ENCODE measurements around the genes GSTM2 and CSF1.

- PRO-cap, 3 experiments: peak in 3 of 3 experiments; most common plus-strand start chr1:109214353 (in 3); most common minus-strand start chr1:109214373 (in 2)
These were observed 765 bp downstream of the SARS1 start for GRCh38 chr1:109214242-109215123.

DNA sequence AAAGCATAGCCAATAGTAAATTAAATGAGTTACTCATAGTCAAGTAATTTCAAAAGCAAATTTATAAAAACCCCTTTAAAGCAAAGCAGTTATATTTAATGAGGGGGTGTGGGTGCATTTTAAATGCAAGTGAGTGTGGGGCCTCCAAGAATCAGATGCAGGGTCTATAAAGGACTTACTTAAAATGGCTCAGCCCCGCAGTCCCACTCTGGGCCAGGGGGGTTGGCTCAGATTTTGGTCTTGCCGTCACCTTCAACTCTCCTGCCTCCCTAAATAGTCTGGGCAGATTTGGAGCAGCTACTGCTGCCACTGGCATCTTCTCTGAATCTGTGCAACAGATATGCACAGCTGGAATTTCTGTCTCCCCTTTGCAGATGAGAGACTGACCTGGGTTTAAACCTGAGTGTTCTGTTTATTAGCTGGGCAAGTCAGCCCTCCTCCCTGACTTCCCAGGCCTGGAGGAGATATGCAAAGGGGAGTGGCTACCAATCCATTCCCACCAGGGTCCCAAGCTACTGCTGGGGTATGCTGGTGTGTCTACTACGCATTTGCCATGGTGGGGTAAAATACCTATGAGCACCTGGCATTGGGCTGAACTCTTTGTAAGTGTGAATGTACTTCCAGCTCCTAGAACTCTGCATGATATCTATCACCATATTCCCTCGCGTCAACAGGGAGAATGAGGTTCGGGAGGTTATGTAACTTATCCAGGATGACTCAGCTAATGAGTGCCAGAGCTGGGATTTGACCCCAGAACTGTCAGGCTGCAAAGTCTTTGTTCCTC, 16.4 kb downstream of the AMPD2 start:
- PRO-cap, 3 experiments: no peak in any of the 3 experiments

- PRO-cap, 3 experiments: peak in 2 of 3 experiments; most common plus-strand start chr1:109668059 (in 2); most common minus-strand start chr1:109667907 (in 1)
These were observed at the start of gene GSTM2 for GRCh38 chr1:109667683-109668606. Gene GSTM2, plus strand, starts transcription at chr1:109668057.

GRCh38 chr1:109733458-109733657, 7.5 kb downstream of the GSTM3 start:
- PRO-cap, 3 experiments: no peak in any of the 3 experiments

DNA sequence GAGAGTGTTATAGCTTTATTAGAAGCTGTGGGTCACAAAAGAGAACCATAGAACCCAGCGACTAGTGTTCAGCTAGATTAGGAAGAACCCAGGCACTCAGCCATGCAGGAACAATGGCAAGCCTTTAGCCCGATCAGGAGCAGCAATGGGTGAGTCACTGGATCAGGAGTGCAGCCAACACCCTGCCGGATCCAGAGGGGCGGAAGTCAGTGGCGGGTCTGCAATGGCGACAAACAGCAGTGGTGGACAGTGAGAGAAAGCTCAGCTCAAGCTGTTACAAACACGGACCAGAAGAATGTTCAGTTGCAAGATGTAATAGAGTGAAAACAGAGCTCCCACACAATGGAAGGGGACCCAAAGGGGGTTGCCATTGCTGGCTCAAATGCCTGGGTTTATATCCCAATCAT, 58.3 kb upstream of the CSF1 start:
- PRO-cap, 3 experiments: no peak in any of the 3 experiments

- PRO-cap, 3 experiments: peak in 3 of 3 experiments; most common plus-strand start chr1:109910849 (in 3); most common minus-strand start chr1:109910627 (in 1)
These were observed at the start of gene CSF1 for GRCh38 chr1:109910240-109911447. Gene CSF1, plus strand, starts transcription at chr1:109910849.

DNA sequence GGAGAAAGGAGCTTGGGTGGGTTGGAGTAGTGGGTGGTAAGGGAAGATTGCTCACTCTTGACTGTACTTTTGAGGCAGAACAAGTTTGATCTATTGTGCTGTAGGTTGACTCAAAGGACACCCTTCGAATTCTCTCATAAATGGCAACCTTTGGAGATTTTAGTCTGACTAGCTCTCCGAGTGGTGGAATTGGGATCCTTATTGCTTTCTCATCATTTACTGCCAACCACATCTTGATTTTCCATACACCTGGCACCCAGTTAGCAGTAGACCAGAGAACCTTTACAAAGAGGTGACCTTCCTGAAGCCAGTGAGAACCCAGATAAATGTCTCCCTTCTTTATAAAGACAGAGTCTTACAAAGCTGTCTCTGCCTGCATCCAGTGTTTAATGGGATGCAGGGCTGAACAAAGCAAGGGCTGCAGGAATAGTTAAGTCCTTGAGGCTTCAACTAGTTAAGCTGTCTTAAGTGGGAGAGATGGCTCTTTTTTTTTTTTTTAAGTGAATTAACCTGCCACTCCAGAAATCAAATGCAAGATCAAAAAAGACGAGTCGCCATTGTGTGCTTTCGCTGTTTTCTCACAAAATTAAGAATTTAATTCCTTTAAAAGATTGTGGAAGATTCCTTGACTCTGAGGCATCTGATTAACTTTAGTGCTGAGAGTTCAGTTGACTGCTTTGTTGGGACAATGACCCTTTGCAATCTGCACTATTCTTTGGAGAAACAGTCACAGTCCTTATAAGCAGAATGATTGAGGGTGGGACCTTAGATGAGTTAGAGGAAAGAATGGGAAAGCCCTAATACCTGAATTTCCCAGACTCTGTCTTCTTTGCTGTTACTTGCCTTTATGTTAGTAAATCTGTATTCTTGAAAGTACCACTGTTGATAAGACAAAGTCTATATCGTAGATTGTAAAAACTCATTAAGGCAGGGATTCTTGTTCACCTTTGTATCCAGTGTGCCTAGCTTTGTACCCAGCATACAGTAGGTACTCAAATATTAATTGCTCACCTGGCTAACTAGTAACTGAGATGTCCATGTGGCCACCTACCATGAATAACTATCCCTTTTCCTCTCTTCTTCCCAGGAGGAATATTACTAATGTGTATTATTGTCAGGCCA, 1.6 kb downstream of the AHCYL1 start:
- PRO-cap, 3 experiments: no peak in any of the 3 experiments

- PRO-cap, 3 experiments: no peak in any of the 3 experiments
These were observed 13.4 kb upstream of the ALX3 start for GRCh38 chr1:110083902-110084298.

DNA sequence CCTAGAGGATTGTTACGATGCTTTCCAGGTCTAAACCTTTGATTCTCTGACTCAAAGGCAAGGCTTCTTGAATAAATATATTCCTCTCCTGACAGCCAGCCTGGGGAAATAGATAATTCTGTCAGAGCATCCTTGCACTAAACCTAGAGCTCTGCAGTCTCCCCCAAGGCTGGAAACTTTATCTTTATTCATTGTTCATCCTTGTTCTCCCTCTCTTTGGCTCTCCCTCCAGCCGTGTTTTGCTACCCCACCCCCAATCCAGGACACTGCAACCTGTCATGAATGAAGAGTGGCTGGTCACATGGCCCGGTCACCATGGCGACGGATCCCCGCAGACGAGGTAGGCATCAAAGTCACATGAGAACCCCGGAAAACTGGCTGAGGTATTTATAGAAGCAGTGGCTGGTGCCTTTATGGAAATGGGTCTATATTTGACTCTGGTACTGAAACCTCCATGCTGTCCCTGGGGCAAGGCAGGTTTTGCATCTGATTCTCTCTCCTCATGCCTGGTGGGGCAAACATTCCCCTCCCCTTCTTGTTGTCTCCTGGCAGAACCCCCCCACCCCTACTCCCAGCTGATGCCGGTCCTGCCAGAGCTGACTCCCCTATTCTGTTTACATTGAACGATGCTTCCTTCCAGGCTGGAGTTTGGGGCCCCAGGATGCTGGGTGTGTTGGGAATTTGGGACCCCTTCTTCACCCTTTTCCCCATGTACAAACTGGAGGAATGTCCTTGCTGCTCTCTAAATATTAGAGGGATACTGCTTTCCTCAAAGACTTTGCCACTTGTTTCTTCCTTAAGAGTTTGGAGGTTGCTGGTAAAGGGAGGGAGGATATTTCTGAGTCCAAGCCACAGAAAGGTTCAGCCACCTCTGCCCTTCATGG, 13.3 kb upstream of the SLC6A17 start:
- PRO-cap, 3 experiments: no peak in any of the 3 experiments

GRCh38 chr1:110235098-110235827, 25.1 kb downstream of the KCNC4 start:
- PRO-cap, 3 experiments: no peak in any of the 3 experiments

DNA sequence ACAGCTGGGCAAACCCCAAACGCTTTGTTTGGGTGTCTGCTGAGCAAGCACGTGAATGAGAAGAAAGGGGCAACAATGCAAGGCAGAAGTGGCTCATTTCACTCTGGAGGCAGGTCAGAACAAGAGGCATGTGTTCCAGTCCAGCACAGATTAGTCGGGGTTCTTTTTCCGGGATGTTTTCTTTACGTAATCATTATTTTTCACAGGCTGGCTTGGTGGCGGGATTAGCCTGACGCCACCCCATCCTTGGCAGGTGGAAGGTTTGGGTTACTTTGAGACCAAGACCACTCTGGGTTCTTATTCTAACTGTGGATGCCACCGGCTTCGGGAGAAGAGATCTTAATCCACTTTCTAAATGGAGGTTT, 33.7 kb downstream of the KCNC4 start:
- PRO-cap, 3 experiments: no peak in any of the 3 experiments

DNA sequence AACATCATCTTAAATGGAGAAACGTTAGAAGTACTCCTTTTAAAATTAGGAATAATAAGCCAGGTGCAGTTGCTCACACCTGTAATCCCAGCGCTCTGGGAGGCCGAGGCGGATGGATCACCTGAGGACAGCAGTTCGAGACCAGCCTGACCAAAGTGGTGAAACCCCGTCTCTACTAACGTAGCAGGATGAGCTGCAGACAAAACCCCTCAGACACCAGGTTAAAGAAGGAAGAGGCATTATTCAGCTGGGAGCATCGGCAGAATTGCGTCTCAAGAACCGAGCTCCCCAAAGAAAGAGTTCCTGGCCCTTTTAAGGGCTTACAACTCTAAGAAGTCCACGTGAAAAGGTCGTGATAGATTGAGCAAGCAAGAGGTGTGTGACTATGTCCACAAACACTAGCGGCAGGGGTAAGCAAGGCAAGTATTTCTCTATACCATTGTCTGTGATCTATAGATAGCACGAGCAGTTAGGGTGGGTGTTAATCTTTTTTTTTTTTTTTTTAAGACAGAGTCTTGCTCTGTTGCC, 9.0 kb upstream of the RBM15 start:
- PRO-cap, 3 experiments: no peak in any of the 3 experiments

- PRO-cap, 3 experiments: peak in 3 of 3 experiments; most common plus-strand start chr1:110338303 (in 2); most common minus-strand start chr1:110338467 (in 3)
These were observed 860 bp upstream of the RBM15 start for GRCh38 chr1:110338138-110338895.

DNA sequence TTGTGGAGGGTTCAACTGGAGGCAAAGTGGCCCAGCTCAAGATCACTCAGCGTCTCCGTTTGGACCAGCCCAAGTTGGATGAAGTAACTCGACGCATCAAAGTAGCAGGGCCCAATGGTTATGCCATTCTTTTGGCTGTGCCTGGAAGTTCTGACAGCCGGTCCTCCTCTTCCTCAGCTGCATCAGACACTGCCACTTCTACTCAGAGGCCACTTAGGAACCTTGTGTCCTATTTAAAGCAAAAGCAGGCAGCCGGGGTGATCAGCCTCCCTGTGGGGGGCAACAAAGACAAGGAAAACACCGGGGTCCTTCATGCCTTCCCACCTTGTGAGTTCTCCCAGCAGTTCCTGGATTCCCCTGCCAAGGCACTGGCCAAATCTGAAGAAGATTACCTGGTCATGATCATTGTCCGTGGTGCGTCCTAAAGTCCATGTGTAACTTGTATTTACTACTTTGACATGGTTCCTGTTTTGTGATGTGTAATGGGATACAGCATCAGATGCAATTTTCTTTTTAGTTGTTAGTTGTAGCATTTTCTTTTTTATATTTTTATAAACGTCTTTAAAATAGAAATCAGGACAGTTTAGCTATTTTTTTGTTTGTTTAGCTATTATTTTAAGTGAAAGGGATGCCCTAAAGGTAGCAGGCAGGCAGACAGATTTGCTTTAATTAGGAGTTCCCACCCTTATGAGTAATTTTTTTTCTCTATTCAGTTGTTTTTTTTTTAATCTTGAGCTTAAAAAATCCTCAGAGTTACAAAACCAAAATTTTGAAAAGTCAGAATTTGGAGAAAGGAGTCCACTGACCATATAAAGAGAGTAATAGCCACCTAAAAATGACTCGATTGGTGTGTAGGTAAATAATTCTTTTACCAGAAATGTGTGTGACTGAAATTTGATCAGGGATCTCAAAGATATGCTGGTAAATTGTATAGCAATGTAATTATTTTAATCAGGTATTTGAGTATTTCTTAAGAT, 3.0 kb downstream of the RBM15 start:
- PRO-cap, 3 experiments: no peak in any of the 3 experiments

DNA sequence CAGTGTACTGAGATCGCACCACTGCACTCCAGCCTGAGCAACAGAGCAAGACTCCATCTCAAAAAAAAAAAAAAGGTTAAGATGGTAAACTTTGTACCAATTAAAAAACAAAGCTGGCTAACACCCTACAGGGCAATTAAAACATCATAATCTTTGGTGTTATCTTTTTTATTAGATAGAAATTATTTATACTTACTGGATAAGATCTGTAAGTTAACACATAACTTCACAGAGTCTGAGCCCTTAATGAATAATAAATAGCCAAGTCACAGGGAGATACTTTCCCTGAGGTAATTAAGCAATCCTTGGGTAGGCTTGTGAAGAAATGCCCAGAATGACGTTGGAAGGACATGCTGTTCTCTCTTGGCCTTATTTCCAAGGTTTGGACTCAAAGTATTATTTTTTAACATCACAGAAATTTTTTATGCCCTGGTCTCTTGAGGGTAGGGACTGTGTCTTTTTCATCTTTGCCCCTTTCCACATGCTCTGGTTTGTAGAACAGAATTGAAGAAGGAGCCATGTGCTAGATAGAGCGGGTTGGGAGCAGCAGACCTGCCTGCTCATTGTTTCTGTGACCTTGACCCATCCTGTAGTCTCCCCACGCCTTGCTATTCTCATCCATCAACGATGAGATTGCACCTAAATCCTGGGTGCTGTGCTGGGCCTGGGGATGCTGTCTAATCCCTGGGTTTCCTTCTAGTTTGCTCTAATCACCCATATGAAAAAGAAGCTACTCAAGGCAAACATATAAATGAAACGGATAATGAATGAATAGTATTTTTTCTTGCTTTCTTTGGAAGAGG, 17.2 kb upstream of the LAMTOR5 start:
- PRO-cap, 3 experiments: no peak in any of the 3 experiments

DNA sequence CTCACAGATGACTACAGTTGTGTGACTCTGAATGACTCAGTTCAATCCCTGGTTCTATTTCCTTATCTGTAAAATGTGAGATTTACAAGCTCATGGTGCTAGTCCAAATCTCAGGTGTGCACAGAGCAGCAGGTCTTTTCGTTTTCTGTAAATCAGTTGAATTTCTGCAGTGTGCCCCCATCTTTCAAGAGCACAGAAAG, 26.3 kb downstream of the PROK1 start:
- PRO-cap, 3 experiments: no peak in any of the 3 experiments

- PRO-cap, 3 experiments: no peak in any of the 3 experiments
These were observed 1.2 kb upstream of the KCNA2 start for GRCh38 chr1:110606956-110608164.

GRCh38 chr1:110631131-110631865, 25.1 kb upstream of the KCNA2 start:
- PRO-cap, 3 experiments: no peak in any of the 3 experiments

DNA sequence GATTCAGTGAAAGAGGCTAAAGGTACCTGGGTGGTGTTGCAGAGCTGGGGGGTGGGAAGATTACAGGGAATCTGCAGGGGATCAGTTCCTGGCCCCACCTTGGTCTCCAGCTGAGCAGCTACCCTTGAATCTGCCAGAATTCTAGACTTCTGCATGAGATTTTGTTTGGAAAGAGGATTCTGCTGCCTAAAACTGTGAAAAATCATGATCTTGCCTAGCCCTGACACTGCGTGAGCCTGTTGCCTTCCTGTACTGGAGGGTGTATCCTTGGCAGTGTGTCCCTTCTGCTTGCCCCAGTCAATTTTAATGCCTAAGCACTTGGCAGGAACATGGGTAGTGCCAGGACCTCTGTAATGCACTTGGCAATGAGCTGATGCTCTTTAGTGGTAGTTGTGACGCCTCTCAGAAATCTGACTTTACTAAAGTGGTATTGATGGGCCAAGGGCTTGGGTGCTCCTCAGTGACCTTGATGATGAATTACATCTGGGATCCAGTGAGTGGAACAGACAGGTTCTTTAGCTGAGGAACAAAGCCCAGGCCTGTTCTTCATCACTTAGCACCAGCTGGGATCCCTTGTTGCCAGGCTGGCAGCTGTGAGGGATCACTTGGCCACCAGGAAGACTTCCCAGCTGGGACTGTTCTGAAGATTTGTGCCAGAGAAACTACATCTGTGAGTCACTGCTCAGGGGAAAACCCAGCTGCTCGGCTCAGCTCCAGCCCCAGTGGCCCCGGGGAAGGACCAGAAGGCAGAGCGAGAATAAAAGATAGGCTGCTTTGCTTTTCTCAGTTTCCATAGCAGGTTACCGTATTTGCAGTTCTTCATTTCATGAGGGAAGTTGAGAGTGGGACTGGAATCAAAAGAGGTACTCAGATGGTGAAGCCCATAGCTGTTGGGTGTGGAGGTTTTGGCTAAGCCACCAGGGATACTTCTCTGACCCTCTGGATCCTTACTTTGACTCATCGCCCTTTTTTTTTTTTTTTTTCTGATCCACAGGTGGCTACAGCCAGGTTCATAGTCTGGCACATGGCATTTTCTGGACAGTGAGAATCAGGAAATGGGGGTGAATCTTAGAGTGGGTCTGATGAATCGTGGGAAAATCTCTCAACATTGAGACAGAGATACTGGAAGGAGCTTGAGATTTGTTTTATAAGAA, 28.5 kb upstream of the KCNA2 start:
- PRO-cap, 3 experiments: no peak in any of the 3 experiments

DNA sequence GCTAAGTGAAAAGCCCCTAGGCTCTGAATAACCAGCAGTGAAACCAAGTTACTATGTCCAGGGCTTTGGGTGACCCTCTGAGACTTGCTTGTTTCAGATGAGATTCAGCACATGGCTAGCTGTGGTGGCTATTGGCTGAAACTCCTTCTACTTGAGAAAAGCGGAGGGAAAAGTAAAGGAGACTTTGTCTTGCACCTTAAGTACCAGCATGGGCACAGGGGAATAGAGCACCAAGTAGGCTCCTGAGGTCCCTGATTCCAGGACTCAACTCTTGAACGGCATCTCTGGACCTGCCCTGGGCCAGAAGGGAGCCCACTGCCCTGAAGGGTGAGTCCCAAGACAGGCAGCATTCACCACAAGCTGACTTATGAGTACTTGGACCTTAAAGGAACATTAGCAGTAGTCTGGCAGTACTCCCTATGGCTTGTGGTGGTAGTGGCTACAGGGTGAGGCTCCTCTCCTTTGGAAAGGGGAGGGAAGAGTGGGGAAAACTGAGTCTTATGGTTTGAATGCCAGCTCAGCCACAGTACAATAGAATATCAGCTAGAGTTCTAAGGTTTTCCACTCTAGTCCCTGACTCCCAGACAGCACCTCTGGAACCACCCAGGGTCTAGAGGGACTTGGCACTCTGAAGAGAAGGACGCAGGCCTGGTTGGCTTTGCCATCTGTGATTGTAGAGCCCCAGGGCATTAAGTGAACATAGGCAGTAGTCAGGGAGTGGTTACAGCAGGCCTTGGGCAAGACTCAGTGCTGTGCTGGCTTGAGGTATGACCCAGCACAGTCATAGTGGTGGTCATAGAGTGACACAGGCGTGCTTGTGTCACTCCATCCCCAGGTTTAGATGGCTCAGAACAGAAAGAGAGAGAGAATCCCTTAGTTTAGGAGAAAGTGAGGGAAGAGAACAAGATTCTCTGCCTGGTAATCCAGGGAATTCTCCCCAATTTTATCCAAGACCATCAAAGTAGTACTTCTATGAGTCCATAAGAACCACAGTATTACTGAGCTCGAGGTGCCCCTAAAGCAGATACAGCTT, 30.9 kb downstream of the CD53 start:
- PRO-cap, 3 experiments: no peak in any of the 3 experiments